Heart (tissue), 3 donors: ENCODE measurements around the genes GRAP2 and TNRC6B.

- RAMPAGE, long total RNA, 2 experiments, result no peak in any of the 2 experiments
These were observed 10.6 kb upstream of the MGAT3 start for GRCh38 chr22:39446227-39446677.

DNA sequence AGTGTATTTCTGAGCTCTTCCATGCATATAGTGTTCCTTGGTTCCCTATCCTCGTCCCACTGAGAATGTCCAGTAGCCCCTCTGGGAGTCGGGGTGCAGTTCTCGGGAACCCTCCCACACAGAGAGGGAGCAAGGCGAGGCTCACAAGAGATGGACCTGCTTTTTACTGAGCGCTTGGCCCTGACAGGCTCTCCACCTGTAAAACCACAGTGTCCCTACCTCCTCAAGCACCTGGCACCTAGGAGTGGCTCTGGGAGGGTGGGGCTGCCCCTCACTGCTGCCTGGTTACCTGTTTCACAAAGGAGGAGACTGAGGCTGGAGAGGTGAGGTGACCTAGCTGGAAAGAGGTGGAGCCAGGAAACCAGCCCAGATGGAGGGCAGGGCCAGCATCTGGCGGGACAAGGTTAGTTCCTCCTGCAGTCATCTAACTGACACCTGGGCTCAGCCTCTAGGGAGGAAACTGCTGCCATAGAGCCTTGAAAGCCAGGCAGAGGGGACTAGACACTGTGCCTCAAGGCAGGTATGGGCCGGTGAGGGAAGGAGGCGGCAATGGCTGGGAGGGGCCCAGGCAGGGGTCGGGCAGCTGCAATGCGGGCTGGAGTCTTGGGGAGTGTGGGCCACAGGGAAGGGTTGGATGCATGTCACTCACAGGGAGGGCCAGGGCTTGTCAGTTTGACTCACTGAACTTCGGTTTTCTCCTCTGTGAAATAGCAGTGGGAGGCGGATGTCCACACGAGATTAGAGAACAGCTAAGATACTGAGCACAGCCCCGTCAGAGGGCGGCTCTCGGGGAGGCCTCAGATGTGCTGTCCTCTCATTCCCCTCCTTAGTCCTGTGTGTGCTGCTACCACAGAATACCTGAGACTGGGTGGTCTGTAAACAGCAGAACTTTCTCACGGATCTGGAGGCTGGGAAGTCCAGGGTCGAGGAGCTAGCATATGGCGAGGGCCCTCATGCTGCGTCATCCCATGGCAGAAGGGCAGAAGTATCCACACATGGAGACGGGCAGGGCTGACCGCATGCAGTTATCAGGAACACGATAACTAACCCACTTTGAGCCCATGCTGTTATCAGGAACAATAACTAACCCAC lies 15.9 kb downstream of the MGAT3 start:
- RAMPAGE, long total RNA, 2 experiments, result no peak in any of the 2 experiments

- RAMPAGE, long total RNA, 2 experiments, result no peak in any of the 2 experiments
These were observed 4.1 kb downstream of the RPS19BP1 start for GRCh38 chr22:39528215-39529060.

DNA sequence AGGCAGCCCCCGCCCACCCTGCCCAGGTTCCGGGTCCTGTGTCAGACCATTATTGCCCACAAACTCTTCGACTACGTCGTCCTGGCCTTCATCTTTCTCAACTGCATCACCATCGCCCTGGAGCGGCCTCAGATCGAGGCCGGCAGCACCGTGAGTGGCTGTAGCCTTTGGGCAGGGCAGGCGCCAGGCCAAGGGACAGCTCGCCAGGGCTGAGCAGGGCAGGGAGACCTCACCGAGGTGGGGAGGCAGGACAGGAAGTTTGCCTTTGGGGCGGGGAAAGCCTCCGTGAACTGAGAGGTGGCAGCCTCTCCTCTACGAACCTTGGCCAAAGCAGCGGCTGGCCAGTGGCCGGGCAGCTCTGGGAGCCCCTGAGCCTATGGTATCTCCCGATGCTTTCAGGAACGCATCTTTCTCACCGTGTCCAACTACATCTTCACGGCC lies 93.2 kb downstream of the CACNA1I start:
- RAMPAGE, long total RNA, 2 experiments, result no peak in any of the 2 experiments

DNA sequence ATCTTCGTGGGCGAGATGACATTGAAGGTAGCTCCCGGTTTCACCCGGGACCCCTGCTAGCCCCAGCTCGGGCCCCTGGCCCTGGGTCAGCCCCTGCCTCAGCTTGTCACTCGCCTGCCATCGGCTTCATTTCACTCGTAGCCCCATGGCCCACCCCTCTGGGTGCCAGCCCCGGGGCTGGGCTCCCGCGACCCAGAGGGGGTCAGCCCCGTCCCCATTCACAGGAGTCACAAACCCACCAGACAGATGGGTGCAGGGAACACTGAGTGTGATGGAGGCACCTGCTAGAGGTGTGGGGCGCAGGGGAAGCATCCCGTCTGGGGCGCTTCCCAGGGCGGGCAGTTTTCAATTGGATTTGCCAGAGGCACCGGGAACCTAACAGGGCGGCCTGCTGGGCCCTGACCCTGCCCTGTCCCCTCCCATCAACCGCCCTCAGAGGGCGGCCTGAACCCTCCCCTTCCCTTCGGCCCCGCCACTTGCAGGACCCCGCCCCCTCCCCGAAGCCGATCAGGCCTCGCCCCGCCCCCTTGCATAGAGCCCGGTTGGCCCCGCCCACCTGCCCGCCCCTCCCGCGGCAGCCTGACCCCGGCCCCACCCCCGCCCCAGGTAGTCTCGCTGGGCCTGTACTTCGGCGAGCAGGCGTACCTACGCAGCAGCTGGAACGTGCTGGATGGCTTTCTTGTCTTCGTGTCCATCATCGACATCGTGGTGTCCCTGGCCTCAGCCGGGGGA lies 93.7 kb downstream of the CACNA1I start:
- RAMPAGE, long total RNA, 2 experiments, result no peak in any of the 2 experiments

DNA sequence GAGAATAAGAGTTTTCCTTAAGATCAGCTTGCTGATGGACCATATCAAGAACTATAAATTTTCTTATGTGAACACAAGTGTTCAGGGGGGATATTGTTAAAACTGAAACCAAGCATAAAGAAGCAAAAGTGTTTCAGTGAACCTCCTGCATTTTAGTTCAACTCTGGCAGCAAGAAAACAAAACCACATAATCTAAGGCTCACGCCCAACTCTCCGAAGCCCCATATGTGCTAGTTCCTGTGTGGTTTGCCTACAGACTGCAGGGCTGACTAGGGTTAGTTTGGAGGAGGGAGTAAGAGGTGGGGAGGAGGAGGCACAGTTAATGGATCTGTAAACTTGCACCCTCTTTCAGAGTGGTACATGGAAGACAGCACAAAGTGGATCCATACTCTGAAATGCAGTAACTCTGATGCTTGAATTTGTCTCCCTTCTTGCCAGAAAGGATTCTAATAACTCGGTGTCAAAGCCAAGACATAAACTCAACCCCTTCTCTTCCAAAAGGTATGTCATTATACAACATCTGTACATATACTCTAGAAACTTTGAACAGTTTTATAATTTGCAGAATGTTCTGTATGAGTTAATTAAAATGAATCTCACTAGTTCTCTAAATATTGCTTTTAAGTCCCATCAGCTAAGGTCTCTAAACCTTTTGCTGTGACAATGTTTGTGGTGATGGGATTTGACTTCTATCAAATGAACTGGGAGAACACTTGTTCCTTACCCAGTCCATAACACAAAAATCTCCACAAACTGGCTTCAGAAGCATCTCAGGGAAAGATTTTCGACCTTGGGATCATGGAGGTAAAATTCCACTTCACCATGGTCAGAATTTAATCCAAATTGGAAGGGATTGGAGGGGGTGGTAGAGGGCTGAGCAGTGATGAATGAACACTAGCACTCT lies at the start of gene GRAP2:
GRAP2 (plus strand) TSS at position 255 of the 904 bp plus-strand sequence.
- RAMPAGE, long total RNA, 2 experiments, result no peak in any of the 2 experiments

DNA sequence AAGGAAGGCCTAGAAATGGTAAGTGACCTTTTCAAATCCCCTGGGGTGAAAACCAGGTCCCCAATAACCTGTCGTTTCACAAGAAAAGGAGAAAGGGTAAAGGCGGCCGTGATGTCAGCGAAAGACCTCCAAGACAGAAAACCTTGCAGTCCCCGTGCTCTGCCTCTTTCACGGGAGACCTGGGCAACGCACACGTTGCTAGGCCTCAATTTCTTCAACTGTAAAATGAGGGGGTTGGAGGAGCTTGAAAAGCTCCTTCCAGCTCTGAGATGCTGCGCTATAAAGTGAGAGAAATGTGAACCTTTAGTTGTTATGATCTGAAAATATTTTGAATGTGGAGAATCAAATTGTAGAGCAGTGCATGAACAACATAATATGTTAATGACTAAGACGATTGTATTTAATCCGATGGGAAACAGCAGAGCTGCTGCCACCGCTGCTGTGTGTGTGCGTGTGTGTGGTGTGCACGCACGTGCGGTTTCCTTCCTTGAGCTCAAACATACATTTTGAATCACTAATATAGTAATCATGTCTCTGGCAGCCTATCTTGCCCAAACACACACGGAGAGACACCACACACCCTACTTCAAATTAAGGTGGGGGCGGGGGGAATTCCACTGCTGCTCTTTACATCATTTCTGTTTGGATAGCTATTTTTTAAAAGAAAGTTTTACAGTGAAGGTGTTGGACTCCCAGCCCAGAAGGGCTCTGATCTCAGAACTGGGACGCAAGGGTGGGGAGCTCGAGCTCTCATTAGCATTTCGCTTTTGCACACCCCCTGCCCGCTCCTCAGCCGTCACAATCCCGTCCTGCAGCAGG lies 847 bp upstream of the FAM83F start:
- RAMPAGE, long total RNA, 2 experiments, result no peak in any of the 2 experiments

- RAMPAGE, long total RNA, 2 experiments, result no peak in any of the 2 experiments
These were observed 44.8 kb downstream of the FAM83F start for GRCh38 chr22:40039299-40040198.

DNA sequence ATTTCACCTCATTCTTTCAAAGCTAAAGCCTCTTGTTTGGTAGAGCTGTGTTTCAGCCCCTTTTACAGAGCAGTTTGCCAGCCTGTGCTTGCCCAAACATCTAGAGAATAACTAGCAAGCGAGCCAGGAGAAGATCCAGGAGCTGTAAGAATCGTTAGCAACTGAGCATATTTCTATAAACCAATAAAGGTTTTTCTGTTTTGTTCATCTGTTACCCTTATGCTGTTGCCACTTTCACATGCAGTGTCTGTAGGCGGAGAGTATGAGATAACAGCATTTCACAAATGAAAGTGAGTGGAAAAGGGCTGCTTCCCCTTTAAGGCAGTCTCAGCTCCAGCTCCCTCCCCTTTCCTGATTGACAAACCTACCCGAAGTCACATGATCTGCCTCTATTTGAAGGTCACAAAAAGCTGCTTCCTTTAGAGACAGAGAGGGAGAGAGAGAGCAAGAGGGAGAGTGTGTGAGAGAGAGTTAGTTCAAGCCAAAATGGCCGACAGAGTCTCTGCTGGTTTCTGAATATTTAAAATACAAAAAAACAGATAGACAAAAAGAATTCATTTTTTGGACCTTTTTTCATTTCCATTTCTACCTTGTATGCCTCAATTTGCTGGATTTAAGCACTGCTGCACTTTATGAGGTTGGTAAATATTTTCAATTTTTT lies at the start of gene TNRC6B:
TNRC6B (plus strand) TSS at position 422 of the 661 bp plus-strand sequence.
- RAMPAGE, long total RNA, 2 experiments, result start-site peak on the plus strand in 1 of 2 experiments, centred at position 431 of the sequence, 3,974 reads per replicate

- RAMPAGE, long total RNA, 2 experiments, result no peak in any of the 2 experiments
These were observed 23.3 kb upstream of the ADSL start for GRCh38 chr22:40323056-40323408.

- RAMPAGE, long total RNA, 2 experiments, result no peak in any of the 2 experiments
These were observed 18.9 kb upstream of the ADSL start for GRCh38 chr22:40327329-40327935.

- RAMPAGE, long total RNA, 2 experiments, result no peak in any of the 2 experiments
These were observed 13.7 kb upstream of the ADSL start for GRCh38 chr22:40332368-40333150.

GRCh38 chr22:40396822-40397362 lies 26.5 kb downstream of the SGSM3 start:
- RAMPAGE, long total RNA, 2 experiments, result no peak in any of the 2 experiments

- RAMPAGE, long total RNA, 2 experiments, result no peak in any of the 2 experiments
These were observed 65.7 kb downstream of the SGSM3 start for GRCh38 chr22:40435898-40436661.

DNA sequence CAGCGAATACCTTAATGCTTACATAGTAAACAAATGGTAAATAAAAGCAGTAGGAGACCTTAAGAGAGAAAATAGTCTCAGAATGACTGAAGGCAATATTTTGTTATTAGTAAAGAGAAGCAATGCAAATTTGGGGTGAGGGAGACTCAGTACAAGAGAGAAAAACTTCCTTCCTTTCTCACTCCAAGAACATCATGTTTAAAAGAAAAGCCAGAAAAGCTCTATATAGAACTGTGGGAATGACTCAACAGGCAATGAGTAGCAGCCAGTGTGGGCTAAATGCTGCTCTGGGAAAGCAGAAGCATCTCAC lies 101.7 kb downstream of the MRTFA start:
- RAMPAGE, long total RNA, 2 experiments, result no peak in any of the 2 experiments

- RAMPAGE, long total RNA, 2 experiments, result no peak in any of the 2 experiments
These were observed 18.2 kb upstream of the MRTFA start for GRCh38 chr22:40654553-40655219.

- RAMPAGE, long total RNA, 2 experiments, result no peak in any of the 2 experiments
These were observed 1.8 kb downstream of the SLC25A17 start for GRCh38 chr22:40816971-40818164.

DNA sequence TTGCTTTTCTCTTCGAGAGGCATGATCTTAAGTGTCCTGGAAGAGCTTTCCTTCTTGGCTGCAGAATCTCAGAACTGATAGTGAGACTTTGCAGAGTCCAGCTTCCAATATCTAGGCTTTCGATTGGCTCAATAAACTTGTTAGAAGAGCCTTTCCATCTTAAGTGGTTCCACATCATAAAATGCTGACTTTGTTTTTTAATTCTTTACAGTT lies 15.5 kb upstream of the DNAJB7 start:
- RAMPAGE, long total RNA, 2 experiments, result no peak in any of the 2 experiments

GRCh38 chr22:41091674-41091924 lies 793 bp upstream of the EP300 start:
- RAMPAGE, long total RNA, 2 experiments, result no peak in any of the 2 experiments

- RAMPAGE, long total RNA, 2 experiments, result no peak in any of the 2 experiments
These were observed 17.0 kb downstream of the EP300 start for GRCh38 chr22:41109241-41109949.